Skeletal muscle satellite cell (primary cell): ENCODE measurements around a stretch of chr13.

GRCh38 chr13:110278021-110279247 is 28.5 kb downstream of the COL4A1 start:
- CAGE, long polyA plus RNA = no peak

- CAGE, long polyA plus RNA = no peak
Observed at GRCh38 chr13:110280959-110281508, 25.9 kb downstream of the COL4A1 start.

GRCh38 chr13:110337083-110337897 is 30.2 kb downstream of the COL4A2 start:
- CAGE, long polyA plus RNA = no peak

DNA sequence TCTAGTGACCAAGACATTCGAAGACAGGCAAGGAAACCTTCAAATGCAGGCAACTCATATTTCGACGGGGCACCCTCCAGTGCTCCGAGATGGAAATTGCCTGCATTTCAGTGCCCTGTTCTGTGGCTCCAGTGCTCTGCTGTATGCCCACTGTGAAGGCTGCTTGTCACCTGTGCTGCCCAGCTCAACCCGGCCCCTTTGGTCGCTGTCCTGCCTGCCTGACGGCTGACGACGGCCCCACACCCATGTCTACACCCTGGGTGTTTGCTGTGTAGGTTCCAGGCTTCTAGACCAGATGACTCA is 39.3 kb downstream of the COL4A2 start:
- CAGE, long polyA plus RNA = no peak

DNA sequence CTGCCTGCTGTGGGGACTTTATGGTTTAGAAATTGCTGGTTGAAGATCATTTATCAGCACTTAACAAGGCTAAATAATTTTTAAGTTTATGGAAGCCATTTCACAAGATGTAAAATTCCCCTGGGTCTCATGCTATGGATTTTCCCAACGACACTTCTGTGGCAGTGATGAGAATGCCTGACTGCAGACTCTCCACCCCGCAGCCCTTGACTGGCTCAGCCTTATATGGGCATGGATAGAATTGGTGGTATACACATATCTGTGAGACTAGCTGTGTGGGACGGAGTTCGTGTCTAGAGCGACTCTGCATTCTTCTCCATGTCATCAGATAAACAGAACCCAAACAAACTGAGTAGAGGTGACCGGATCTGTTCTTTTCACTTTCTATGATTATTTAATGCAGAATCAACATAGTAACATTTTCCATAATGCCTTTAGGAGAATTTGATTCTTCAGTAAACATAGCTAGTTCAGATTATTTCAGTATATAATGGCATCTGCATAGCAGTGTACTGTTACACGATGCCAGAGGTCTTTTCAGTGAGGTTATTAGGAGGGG is 52.9 kb downstream of the COL4A2 start:
- CAGE, long polyA plus RNA = no peak

GRCh38 chr13:110404353-110404818 is 97.3 kb downstream of the COL4A2 start:
- CAGE, long polyA plus RNA = no peak

DNA sequence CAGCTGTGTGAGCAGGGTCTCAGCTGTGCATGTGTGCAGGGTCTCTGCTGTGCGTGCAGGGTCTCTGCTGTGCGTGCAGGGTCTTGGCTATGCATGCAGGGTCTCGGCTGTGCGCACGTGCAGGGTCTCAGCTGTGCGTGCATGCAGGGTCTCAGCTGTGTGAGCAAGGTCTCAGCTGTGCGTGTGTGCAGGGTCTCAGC is 42.4 kb downstream of the RAB20 start:
- CAGE, long polyA plus RNA = no peak

DNA sequence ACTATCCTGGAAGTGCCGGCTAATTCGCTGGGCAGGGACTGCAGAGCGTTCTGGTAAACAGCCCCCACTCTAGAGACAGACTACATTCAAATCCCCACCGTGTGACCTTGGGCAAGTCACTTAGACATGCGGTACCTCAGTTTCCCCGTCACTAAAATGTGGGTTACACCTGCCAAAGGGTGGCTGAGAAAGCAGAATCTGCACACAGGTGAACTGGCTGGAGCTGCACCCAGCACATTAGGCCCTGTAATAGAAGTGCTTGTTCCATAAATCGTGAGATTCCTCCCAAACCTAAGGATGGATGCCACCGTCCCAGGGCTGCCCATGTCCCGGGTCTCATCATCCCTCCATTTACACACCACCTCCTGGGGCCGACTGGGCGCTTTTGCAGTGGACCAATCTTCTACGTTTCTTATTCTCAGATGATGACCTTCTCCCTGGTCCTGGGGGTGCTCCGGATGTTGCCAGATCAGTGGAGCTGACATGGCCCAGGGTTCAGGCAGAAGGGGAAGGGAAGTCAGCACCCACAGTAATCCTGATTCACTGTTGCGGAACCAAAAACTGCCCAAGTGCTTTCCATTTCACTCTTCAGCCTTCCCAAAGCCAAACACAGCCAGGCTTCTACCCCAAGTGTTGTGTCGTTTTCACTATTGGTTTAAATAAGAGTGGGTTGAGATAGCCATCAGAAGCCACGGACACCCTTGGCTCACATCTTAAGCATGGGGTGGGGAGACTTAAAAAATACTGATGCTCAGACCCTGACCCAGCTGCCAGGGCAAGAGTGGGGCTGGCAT is 29.9 kb downstream of the RAB20 start:
- CAGE, long polyA plus RNA = no peak

GRCh38 chr13:110536037-110536843 is 25.3 kb downstream of the RAB20 start:
- CAGE, long polyA plus RNA = no peak

DNA sequence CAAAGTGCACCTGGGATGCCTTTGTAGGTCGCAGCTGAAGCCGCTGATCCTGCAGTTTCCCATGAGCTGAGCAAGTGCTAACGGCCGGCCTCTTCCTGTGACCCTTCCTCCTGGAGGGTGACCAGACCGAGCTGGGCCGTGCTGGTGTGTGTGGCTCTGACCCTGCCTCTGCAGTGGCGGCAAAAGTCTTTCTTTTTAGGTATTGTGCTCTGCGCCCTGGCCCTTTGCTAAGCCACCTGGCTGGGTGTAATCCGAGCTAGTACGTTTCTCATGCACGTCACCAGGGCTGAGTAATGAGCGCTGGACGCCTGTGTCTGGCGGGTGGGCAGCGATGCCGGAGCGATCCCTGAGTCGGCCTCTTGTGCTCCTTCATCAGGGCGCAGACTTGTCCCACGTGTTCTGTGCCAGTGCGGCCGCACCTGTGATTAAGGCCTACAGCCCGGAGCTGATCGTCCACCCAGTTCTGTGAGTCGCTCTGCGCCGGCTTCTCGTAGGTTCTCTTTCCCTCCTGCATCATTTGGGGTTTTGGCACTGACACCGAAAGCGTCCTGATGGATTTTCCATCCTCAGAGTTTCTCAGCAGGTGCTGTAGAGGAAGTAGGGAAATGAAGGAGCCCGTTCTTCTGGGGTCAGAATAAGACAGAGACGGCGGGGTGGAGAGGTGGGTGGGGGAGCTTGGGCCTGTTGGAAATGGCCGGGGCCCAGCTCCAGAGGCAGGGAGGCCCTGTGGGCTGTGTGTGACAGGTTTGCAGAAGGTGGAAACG is 9.7 kb downstream of the NAXD start:
- CAGE, long polyA plus RNA = no peak

DNA sequence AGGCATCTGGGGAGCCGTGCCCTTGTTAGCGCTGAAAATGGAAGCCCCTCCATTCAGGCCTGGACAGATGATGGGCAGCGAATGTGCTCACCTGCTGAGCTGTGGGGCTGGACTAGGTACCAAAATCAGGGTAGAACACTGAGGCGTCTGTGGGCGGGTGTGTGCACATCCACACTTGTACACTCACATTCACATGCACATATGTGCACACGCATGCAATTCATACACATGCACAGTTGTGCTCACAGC is 20.7 kb downstream of the NAXD start:
- CAGE, long polyA plus RNA = no peak

GRCh38 chr13:110645639-110646209 is 30.4 kb downstream of the NAXD start:
- CAGE, long polyA plus RNA = no peak

DNA sequence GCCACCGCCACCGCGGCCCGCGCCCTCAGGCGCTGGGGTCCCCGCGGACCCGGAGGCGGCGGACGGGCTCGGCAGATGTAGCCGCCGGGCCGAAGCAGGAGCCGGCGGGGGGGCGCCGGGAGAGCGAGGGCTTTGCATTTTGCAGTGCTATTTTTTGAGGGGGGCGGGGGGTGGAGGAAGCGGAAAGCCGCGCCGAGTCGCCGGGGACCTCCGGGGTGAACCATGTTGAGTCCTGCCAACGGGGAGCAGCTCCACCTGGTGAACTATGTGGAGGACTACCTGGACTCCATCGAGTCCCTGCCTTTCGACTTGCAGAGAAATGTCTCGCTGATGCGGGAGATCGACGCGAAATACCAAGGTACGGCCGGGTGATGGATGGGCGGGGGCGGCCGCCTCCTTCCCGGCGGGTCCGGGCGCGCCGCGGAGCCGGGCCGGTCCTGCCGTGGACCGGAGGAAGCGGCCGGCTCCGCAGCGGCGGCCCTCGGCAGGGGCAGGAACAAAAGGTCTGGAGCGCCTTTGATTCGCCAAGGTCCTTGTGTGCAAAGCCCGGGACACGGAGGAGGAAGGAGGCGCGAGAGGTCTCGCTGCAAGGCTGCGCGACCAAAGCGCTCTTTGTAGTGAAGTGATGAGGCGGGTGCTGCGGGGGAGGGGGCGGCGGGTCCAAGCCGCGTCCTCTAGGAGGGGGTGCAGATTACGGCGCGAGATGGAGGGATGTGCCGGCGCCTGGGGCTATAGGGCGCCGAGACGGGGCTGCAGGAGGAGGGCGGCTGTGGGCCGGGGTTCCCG is 621 bp downstream of the ING1 start:
- CAGE, long polyA plus RNA = no peak

DNA sequence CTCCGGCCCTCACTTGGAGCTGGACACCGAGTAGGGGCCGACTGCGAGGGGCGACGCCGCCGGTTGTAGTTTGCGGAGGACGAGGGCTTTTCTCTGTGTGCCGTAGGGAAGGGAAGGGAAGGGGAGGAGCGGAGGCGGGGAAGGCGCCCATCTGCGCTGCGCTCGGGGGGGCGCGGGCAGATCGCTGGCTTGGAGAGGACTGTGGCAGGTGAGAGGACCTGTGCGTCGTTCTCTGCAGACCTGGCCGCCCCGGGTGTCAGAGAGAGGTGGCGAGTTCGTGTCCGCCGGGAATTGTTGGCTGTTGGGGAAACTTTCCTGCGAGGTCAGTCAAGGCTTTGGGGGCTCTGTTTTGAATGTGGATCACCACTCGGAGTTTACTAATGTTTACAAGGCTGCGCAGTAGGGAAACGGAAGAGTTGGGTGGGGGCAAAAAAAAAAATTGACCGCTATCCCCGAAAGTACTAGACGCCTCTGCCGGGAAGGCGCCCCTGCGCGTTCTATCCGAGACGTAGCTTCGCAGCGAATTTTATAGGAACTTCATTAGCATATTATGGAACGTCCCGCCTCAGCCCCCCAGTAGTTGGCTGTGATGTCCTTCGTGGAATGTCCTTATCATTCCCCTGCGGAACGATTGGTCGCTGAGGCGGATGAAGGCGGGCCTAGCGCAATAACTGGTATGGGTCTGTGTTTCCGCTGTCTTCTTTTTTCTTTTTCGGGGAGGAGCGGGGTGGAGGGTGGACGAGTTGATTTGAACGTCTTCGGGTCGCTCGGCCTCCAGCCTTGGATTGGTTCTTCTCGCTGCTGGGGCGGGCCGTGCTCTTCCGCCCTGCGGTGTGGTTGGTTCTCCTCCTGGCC is 1.6 kb downstream of the ING1 start:
- CAGE, long polyA plus RNA = no peak

DNA sequence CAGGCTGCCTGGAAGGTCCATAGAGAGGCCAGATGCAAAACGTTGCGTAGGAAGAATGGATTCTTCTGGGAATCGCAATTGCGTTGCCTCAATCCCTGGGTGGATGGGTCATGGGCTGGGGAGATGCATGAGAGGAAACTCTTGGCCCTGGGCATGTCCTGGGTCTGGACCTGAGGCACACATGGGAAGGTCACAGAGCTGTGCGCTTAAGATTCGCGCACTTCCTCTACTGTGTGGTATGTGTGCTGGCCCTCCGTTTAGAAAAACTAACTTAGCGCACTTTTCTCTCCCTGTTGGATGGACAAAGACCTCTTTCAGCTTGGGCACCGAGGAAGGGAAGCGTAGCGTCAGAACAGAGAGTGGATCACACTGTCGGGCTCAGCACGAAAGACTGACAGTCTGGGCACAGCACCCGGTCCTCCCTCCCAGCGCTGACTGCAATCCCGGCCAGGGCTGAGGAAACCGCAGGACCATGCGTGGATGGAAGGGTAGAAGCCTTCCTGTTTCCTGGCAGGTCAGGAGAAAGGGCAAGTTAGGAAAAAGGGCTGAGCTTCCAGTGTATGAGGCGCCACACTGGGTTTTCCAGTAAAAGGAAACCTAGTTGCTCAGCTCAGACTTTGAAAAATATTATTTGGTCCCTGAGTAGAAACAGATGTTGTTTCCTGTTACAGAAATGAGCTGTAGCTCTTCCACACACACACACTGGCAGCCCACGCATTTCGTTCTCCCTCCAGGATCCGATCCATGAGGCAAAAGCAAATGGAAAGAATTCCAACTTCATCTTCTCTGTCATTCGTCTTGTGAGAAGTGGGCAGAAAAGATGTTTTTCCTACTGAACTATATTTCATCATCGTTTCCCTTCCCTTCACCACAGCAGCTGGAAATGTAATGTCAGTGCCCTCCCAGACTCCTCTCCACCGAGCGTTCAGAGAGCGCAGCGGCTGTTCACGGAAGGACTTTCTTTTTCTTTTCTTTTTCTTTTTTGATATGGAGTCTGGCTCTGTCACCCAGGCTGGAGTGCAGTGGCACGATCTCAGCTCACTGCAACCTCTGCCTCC is 86.1 kb downstream of the ING1 start:
- CAGE, long polyA plus RNA = no peak

GRCh38 chr13:110811089-110811703 is 97.7 kb downstream of the ING1 start:
- CAGE, long polyA plus RNA = no peak

DNA sequence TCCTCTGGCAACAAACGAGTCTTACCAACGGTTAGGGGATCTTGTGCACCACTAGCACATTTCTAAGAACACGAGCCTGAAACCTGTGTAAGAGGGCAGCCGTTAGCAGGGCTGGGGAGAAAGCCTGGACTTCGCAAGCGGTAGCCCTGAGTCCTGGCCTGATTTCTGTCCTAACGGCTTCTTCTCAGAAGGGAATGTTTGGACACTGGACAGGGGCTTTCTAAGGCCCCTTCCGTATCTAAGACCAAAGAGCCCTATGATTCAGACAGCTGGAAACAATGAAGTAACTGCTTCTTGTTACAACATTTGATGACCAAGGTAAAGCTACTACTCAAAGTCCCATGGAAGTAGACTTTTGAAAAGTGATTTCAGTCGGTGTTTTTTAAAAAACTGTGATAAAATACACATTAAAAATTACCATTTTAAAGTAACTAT is 2.2 kb downstream of the ANKRD10 start:
- CAGE, long polyA plus RNA = no peak

DNA sequence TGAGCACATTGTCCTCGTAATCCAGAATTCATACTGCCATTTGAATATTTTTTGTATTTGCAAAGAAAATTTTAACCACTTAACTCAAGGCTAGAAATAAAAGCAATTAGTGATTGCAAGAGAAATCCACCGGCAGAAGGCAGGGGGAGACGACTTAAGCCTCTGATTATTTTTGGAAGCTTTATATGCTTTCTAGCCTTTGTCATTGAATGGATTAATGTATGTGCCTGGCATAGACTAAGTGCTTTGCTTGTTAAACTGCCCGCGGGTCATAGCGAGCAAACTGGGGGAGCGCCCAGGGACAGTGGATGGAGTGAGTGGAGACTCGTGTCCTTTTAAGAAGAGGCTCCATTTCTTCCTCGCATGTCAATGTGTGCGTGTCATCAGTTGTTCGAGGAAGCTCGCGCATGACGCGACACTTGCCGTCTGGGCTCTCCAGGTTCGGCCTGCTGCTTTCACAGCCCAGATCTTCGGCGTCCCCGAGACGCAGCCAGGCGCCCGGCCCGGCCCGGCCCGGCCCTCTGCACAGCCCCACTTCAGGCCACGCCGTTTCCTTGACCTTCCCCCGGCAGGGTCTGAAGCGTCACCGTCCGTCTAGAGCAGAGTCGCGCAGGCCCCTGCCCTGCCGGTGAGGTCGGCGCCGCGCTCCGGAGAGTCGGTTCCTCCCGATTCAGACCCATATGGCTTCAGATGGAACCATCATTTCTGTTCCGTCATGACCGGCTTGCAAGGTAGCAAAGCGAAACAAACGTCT is 791 bp upstream of the ARHGEF7 start:
- CAGE, long polyA plus RNA = no peak

- CAGE, long polyA plus RNA = no peak
Observed at GRCh38 chr13:111153807-111154334, 38.8 kb downstream of the ARHGEF7 start.

- CAGE, long polyA plus RNA = no peak
Observed at GRCh38 chr13:111168028-111168693, 53.1 kb downstream of the ARHGEF7 start.